ENCODE data around the genes SLC22A12, CDC42BPG and ZFPL1.

- PRO-cap, 7 experiments: no peak in any of the 7 experiments
Observed at GRCh38 chr11:64316409-64317373, 668 bp downstream of the TRMT112 start.

DNA sequence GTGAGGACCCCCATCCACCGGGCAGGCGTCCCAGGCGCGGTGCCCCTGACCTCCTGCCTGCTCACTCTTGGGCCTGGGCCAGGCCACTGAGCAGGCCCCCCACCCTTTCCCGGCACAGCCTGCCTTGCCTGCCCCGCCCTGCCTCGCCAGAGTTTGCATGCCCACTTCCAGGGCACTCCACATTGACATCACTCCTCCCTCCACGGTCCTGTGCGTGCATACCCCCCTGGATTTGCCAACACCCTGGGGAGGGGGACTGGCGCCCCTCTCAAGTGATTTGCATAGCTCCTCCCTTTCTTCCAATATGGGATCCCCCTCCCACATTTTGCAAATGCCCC, 457 bp downstream of the RPS6KA4 start:
- PRO-cap, 7 experiments: no peak in any of the 7 experiments

GRCh38 chr11:64553811-64554359, 1.9 kb upstream of the SLC22A11 start:
- PRO-cap, 7 experiments: no peak in any of the 7 experiments

- PRO-cap, 7 experiments: no peak in any of the 7 experiments
Observed at GRCh38 chr11:64591030-64591375, at the start of gene SLC22A12. Gene SLC22A12, plus strand, starts transcription at chr11:64591220.

DNA sequence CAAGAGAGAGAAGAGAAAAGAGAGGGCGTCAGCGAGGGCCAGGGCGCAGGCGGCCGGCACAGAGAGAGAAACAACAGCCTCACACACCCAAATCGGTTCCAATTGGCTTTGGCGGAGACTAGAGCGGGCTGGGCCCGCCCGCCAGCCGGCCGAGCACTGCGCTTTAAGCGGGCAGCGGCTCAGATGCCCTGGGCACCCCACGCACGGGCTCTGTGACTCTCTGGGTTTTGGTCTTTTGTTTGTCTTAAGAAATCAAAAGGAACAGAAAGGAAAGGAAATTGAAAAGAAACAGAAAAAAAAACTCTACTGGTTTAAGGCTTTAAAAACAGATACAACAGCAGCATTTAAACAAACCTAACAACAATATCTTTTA, 17.1 kb downstream of the SLC22A12 start:
- PRO-cap, 7 experiments: no peak in any of the 7 experiments

- PRO-cap, 7 experiments: no peak in any of the 7 experiments
Observed at GRCh38 chr11:64619726-64620275, 28.8 kb downstream of the SLC22A12 start.

DNA sequence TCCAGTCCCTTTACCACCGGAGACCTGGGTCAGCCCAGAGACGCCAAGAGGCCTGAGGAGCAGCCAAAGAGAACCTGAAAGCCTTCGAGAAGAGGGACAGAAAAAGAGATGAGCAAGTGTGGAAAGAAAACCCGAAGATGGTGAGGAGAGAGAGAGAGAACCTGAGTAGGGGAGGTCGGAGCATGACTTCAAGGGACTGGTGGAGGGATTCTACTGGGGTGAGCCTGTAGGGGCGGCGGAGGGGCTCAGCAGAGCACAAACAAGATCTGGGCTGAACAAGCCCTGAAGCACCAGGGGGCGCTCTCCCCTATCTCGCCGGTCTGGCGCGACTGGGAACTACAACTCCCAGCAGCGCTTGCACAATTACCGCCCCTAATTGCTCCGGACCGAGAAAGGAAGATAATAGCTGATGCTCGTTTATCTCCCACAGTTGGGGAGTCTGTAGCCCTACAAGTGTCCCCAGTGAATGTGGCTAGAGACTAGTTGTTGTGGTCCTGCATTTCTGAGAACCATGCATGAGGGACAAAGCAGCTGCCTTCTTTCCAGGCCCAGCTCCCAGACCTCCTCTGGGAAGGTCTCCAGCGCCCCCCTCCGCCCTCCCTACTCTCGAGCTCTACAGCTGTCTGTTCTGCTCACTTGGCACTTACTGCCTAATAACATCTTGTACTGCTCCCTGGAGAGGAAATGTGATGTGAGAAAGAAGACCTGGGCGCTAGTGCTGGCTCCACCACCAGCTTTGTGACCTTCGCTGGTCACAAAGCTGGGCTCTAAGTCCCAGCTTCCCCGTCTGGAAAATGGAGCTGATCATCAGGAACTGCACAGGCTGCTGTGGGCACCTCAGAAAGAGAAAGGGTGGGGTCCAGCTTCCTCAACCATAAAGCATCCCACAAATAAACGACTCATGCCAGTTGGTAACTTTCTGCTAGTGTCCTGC, 34.5 kb downstream of the NRXN2 start:
- PRO-cap, 7 experiments: no peak in any of the 7 experiments

DNA sequence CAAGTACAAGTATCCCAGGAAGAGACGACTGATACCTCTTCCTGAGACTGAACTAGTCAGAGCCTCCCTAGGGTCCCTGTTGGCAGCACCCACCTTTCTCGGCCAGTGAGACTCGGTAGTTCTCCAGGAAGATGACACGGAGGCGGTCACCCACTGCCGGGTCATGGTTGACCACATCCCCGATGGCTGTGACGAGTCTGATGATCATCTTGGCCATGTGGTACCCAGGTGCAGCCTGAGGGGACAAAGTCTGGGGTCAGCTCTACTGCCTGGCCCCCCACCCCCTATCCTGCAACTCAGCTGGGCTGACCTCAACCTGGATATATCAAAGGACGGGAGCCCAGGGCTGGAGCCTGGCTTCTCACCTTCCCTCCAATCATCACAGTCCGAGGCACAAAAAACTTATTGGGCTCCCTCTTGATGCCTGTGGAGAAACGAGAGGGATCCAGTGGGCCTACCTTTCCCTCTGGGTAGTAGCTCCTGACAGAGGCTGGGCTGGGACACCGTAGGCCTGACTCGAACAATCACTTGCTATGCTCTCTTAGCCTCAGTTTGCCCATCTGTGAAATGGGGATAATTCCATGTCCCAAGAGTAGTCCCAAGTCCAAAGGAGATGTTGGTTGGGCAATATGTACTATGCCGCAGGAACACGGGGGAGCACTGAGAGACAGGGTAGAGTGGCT, 7.4 kb upstream of the RASGRP2 start:
- PRO-cap, 7 experiments: peak in 1 of 7 experiments; most common minus-strand start position 107 of the sequence (in 1)

DNA sequence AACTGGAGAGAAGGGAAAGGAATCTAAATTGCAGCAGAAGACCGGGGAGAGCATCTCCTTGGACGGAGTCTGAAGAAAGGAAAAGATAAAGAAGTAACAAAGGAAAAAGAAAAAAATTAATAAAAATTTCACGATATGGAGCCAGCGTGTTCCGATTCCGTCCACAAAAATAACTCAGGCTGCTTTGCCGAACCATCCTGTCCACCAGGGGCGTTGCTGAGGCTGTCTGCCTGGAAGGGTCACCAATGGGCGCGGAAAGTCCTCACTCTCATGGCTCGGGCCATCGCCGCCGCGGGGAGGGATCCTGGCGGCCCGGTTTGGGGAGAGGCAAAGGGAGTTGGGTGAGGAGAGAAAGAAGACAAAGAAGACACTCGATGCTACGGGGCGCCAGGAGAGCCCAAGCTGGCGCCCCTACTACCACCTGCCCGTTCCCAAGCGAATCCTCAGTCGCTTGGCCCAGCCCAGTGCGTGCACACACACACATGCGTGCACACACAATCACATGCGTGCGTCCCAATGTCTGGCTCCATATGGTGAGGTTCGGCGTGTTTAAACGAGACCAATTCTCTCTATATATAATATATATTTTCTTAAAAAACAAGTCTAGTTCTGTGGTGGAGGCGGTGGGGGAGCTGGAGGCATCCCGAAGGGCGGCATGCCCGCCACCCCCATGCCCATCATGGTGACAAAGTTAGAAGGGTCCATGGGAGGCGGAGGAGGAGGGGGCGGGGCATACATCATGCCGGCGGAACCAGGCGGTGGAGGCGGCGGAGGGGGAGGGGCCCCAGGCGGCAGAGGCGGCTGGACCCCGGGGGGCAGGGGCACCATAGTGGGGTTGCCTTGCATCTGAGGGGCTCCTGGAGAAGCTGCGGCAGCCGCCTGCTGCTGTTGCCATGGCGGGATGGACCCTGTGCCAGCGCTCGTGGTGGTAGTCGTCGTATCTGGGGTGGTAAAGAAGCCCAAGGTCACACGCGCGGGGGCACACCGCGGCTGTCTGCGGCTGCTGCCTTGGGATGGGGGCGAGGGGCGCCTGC, 5.8 kb upstream of the PYGM start:
- PRO-cap, 7 experiments: no peak in any of the 7 experiments

DNA sequence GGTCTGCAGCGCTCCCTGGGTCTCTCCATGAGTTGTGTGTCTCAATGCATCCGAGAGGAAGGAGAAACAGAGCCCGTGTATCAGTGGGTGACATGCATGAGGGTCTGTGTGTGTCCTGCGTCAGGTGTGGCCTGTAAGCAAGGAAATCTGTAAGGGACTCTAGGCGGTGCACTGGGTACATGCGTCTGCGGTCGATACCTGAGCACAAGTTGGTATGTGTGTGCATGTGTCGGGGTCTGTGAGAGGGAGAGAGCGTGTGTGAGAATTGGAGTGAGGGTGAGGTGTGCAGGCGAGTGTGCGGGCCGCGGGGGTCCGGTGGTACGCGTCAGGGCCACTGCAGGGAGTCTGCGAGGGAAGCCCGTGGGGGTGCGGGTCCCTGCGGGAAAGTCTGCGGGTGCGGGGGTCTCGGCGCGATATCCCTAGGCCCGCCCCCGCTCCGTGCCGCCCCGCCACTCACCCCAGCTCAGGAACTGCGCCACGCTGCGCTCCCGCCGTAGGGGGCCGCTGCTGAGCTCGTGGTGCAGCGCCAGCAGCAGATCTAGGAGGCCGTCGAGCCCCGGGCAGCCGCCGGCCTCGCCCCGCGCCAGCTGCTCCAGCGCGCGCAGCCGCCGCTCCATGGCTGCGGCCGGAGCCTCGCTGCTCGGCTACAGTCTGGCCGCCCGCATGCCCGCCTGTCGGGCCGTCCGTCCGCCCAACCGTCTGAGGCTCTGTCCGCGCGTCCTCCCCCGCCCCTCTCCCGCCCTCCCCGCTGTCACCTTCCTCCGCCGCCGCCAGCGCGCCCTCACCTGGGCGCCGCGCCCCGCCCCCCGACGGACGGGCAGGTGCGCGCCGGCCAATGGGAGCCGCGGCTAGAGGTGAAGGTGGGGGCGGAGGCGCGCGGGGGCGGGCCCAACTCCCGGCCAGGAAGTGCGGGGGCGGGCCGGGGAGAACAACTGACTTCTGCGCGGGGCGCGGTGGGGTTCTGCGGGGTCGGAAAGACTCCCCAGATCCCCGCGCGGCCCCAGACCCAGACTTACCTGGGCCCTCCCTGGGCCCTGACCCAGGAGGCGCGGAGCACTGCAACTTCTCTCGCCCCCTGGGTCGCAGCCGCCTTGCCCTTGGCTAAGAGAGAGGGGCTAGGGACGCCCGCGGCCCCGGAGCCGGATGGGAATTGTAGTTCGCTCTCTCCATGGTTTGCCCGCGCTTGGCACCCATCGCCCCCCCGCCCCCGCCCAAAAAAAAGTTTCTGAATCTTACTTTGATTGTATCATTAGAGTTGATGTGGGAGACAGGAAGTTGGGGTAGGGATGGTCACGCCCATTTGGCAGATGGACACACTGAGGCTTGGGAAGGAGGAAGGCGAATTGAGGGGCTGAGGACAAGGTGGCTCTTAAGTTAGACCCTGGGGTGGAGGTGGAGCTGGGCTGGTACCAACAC, at the start of gene CDC42BPG:
CDC42BPG (minus strand) TSS at position 701 of the 1,416 bp plus-strand sequence.
- PRO-cap, 7 experiments: peak in 5 of 7 experiments; most common plus-strand start position 946 of the sequence (in 5); most common minus-strand start position 808 of the sequence (in 2)

GRCh38 chr11:64849214-64850034, 5.0 kb upstream of the CDC42BPG start:
- PRO-cap, 7 experiments: no peak in any of the 7 experiments

DNA sequence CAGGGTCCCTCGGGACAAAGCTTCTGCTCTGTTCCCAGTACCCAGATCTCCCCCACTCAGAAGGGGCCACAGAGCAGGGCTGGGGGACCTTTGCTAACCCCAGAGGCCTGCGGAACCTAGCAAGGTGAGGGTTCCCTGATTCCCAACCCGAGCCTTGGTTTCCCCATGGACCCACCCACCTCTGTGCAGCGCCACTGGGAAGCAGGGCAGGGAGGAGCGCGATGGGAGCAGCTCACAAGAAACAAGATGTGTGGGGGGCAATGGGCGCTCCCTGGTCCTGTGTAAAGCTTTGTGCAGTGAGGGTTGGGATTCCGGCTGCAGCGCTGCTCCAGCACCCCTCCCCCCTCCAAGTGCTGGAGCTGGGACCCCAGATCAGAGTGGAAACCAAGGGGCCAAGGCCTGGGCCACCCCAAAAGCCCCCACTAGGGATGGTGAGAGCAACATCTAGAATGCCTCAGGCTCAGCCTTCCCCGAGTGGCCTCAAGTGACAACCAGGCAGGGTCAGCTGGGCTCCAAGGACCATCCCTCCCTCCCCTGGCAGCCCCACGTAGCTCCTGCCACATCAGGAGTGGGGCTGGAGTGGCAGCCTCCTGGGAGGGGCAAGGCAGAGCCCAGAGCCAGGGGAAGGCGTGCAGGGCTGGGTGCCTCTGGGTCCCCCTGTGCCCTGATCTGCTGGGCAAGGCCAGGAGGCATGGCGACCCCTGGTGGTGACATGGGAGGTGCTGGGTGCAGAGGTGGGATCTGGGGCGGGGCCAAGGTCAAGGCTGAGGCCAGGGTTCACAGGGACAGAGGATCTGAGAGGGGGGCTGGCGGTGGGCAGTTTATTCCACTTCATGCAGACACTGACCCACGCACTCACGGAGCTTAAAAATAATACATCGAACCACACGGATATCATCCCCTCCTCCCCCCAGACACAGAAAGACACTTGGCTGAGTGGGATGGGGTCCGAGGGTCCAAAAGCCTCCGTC, 15.6 kb upstream of the EHD1 start:
- PRO-cap, 7 experiments: no peak in any of the 7 experiments

GRCh38 chr11:65041807-65042091, 739 bp downstream of the SAC3D1 start:
- PRO-cap, 7 experiments: no peak in any of the 7 experiments

DNA sequence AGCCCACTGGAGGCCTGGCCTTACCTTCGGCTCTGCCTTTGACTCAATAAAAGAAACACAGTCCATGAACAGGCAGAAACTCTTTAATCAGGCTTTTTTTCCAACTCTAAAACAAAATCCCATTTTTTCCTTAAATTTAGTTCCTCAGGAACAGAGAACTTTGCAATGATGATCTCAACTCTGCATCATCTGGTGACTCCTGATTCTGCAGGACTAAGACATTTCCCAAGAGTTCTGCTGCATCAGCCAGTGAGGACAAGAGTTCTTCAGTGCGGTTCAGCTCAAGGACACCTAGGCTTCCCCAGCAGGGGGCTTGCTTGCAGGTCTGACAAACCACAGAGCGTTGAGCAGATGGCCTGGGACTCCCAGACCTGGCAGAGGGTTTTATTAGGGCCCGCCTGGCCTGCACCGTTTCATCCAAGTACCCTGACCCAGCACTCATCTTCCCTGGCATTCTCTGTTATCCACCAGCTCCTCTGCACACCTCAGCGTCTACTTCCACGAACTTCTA, 6.4 kb downstream of the CDCA5 start:
- PRO-cap, 7 experiments: no peak in any of the 7 experiments

DNA sequence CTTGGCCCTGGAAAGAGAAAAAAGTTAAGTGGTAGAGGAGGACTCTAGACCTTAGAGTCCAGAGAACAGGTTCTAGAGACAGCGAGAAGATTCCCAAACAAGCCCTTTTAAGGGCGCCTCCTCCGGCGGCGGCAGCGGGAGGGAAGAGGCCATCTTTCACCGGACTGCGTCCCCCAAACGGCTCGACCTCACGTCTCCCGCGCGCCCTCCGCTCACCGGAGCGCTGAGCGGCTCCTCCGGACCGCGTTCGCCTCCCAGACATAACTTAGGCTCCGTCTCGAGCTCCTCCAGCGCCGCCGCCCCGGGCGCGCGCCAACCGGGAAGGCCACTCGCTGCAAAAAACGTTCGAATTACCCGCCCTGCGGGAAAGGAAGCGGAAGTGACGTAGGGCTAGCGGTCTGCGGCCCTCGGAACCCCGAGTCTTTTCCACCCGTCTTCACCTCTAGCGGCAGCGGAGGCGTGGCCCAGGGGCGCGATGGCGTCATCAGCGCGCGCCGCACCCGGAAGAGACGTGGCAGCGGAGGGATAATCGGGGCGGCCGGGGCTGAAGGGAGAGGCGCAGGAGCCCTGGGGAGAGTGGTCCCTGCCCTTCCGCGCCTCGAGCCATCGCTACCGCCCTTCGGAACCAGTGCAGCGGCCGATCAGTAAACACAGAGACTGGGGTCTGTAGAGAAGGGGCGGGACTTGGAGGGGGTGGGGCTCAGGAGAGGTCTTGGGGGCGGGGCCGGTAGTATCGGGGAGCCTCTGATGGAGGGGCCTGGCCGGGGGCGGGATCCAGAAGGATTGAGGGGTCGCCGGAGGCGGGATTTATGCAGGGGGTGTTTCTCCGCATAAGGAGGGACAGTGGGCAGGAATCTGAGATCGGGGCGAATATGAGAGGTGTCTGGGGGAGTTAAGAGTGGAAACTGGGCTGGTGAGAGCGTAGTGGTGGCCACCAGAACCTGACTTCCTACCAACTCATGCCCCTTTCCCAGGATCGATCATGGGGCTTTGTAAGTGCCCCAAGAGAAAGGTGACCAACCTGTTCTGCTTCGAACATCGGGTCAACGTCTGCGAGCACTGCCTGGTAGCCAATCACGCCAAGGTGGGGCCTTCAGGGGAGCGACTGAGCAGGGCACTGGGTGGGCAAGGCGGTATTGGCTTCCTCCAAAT, at the start of gene ZFPL1:
ZFPL1 (plus strand) TSS at position 506 of the 1,152 bp plus-strand sequence.
- PRO-cap, 7 experiments: peak in 7 of 7 experiments; most common plus-strand start position 528 of the sequence (in 7); most common minus-strand start position 659 of the sequence (in 4)

DNA sequence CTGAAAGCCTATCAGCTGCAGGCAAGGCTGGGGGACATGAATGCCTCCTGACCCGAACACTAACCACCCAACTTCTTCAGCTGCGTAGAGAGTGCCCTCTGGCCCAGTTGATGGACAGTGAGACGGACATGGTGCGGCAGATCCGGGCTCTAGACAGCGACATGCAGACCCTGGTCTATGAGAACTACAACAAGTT, 802 bp downstream of the VPS51 start:
- PRO-cap, 7 experiments: no peak in any of the 7 experiments

GRCh38 chr11:65116304-65117273, 912 bp downstream of the ZNHIT2 start:
- PRO-cap, 7 experiments: peak in 7 of 7 experiments; most common plus-strand start chr11:65116966 (in 5); most common minus-strand start chr11:65116930 (in 4)

GRCh38 chr11:65165720-65166330, 4.2 kb upstream of the SPDYC start:
- PRO-cap, 7 experiments: no peak in any of the 7 experiments

GRCh38 chr11:65182044-65182180, 184 bp downstream of the CAPN1 start:
- PRO-cap, 7 experiments: no peak in any of the 7 experiments

DNA sequence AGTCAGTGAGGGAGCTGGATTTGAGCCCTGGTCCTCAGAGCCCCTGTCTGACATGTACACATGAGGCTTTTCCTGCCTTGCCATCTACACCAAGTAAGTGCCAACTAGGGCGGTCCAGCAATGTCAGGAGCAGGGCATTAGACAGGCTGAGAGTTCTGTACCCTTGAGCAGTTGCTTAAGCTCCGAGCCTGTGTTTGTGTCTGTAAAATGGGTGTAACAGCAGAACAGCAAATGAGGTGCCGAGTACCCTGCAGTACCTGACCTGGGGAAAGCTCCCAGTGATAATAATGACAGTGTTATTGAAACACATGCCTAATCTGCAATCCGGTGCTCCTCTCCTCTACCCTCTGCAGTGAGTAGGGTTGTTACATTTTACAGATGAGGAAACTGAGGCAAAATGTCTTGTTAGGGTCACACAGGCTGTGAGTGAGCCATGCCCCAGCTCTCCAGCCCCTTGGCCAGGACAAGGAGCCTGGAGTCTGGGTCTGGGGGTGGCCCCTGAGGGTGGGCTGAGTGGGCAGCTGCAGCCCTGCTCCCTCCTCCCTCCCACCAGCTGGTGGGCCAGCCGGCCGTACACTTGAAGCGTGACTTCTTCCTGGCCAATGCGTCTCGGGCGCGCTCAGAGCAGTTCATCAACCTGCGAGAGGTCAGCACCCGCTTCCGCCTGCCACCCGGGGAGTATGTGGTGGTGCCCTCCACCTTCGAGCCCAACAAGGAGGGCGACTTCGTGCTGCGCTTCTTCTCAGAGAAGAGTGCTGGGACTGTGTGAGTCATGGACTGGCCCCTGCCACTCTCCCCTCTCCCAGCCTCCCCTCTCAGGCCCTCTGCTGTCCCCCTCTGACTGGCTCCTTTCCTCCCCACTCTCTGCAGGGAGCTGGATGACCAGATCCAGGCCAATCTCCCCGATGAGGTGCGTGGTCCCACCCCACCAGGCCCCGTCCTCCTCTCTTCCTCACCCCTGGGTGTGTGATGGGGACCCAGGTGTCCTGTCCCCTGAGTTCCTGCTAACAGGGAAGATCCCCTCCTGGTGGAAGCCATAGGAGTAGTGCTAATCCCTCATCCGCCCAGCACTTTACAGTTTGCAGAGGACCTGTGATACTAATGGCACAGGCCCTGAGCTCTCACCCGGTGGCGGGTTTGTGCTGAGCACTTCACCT, 24.6 kb downstream of the CAPN1 start:
- PRO-cap, 7 experiments: peak in 5 of 7 experiments; most common plus-strand start position 709 of the sequence (in 5)

Data from T-cell (primary cell).